Measurements from ENCODE around the gene FN1.

GRCh38 chr2:215420276-215420957 is 15.5 kb downstream of the FN1 start:
- RRBS: no CpG with 5 or more reads among the region's 10 CpGs

DNA sequence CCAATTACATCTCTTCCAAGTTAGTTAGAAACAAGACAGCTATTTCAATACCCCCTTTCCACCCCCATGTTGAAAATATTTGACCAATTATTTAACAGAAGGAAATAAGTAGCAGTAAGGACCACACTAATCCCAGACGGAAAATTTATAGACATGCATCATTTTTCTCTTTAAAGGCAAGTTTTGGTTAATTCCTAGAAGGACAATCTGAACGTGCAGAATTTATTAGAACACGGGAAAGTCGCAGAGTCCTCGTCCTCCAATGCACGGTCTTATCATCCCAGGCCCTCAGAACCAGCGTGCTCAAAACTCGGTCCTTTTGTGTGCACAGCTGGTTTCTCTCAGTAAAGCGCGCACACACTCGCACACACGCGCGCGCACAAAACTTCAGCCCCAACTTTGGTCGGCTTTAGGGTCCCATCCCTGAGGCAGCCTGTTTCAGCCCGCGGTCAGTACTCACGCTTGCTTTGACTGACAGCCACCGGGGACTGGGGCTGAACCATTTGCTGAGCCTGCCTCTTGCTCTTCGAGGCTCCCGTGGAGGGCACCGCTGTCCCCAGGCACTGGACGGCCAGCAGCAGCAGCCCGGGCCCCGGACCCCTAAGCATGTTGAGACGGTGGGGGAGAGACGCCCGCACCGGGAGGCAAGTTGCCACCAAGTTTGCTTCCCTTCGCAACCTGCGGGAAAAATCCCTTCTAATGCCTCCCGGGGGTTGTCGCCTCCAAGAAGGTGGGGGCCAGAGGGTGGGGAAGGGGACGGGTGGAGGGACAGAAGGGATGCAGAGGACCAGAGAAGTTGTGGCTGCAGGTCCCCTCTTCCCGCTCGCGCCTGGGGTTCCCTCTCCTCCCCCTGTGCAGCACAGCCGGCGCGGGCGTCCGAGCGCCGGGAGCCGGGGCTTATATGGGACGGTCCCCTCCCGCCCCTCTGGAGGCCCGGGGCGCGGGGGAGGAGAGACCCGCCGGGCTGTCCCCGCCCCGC is at the start of gene FN1:
FN1 (minus strand) TSS at position 874 of the 979 bp plus-strand sequence.
- RRBS: 6% methylated on average over 12 of the region's 55 CpGs

GRCh38 chr2:215713322-215713917 is 277.6 kb upstream of the FN1 start:
- RRBS: no CpG with 5 or more reads among the region's 1 CpG

DNA sequence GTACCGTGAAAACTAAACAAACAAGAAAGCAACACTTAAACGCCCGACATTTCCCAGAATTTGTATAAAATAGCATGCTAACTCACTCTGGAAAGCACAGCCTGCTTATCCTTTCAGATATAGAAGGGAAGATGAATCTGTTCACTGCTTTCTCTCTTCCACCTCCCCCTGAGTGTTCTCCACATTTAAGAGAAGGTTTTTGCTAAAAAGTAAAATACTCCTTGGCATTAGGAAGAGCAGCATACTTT is 186.2 kb downstream of the MREG start:
- RRBS: no CpG with 5 or more reads among the region's 3 CpGs

- RRBS: no CpG with 5 or more reads among the region's 5 CpGs
Observed at GRCh38 chr2:215843369-215844023, 169.9 kb downstream of the MREG start.

- RRBS: no CpG with 5 or more reads among the region's 14 CpGs
Observed at GRCh38 chr2:216107650-216108294, 1.4 kb upstream of the XRCC5 start.

DNA sequence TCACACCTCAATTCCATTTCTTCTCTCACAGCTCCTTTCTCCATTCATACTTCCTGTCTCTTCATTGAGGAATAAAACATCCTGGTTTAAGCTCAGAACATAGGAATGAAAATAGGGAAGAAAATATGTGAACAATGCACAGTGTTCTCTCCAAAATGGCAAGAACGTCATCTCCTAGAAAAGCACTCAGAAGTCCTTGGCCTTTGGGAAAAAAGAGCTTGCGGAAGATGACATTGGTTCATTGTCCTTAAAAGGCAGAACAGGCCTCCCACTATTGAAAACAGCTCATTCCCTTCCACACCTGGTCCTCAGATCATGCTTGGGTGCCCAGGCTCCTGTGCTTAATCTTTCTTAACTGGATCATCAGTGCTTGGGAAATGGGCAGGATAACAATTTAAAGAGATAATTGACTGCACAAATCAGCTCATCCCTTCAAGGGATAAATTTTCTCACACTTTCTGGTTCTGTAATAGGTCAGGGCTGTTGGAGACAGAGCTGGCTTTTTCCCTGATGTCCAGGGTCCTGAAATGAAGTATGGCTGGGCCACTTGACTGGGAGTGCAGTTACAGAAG is 69.2 kb downstream of the MARCHF4 start:
- RRBS: no CpG with 5 or more reads among the region's 2 CpGs

- RRBS: no CpG with 5 or more reads among the region's 2 CpGs
Observed at GRCh38 chr2:216565555-216565927, 66.9 kb downstream of the RPL37A start.

GRCh38 chr2:216673264-216673985 is 21.9 kb downstream of the IGFBP5 start:
- RRBS: no CpG with 5 or more reads among the region's 13 CpGs

- RRBS: 2% methylated on average over 21 of the region's 69 CpGs
Observed at GRCh38 chr2:216693665-216694927, 1.3 kb downstream of the IGFBP5 start.

DNA sequence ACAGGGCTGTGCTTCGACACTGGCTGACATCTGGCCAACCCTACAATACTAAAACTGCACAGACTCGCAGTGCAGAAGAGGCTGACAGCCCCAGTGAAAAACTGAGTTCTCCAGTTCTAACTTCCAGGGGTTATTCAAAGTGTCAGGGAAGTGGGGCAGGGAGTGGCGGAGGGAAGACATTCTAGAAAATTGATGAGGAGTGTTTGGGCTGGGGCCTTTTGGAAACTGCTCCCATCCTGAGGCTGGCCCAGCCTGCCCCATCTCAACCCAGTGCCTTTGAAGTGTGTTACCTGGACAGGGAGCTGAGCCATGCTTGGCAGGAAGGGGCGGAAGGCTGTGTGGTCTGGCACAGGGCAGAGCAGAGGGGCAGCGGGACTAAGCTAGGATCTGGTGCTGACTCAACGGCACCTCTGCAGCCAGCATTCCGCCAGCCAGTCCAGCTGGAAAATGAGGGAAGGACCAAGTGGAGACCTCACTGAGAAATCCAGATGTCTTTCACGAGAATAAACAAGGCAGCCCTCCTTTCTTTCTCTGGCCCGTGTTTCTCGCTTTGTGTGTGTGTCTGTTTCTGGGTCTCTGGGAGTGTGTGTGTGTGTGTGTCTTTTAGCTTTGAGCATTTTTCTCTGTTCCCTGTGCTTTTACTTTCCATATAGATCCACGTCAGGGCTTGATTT is 15.5 kb upstream of the IGFBP5 start:
- RRBS: no CpG with 5 or more reads among the region's 11 CpGs

DNA sequence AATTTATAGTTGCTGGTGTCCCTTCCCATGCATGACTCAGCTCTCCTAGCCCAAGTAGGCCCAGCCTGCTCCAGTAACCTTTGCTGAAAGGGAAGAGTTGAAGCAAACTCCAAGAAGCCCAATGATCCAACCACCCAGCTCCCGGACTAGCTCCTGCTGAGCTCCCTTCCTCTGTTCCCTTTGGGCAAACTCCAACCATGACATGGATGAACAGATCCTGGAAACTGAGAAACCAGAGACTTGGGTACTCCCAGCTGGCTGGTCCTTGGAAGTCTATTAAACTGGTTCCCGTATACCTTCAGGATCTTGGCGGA is 59.6 kb downstream of the TNP1 start:
- RRBS: no CpG with 5 or more reads among the region's 3 CpGs

GRCh38 chr2:216880570-216881243 is 20.8 kb upstream of the TNP1 start:
- RRBS: no CpG with 5 or more reads among the region's 7 CpGs

GRCh38 chr2:217105693-217106179 is 245.9 kb upstream of the TNP1 start:
- RRBS: no CpG with 5 or more reads among the region's 3 CpGs

DNA sequence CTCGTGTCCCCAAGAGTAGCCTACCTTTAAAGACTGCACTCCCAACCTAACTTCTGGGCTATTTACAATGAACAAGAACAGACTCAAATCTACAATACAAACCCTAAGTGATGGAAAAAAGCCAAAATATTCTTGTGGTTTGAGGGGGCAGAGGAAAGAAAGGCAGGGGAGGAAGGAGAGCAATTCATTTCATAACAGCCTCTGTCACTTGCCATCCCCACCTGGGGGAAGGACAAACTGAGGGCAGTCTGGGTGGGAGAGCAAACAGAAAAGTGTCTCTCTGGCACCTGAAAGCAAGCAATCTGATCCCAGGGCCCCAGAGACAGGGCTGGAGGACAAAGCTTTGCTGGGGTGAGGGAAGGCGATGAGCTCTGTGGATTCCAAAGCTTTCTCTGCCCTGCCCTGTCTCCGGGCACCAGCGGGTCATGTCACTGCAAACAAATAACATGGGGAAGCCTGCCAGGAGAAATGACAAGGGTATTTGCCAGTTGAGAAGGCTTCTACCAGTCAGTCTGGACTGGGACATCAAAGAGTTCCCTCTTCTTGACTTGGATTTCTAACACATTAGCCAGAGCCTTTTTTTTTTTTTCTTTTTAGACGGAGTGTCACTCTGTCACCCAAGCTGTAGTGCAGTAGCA is 528.1 kb upstream of the TNP1 start:
- RRBS: no CpG with 5 or more reads among the region's 5 CpGs

- RRBS: no CpG with 5 or more reads among the region's 7 CpGs
Observed at GRCh38 chr2:217685072-217685646, 317.6 kb downstream of the TNS1 start.

GRCh38 chr2:217714218-217714820 is 288.5 kb downstream of the TNS1 start:
- RRBS: no CpG with 5 or more reads among the region's 13 CpGs

DNA sequence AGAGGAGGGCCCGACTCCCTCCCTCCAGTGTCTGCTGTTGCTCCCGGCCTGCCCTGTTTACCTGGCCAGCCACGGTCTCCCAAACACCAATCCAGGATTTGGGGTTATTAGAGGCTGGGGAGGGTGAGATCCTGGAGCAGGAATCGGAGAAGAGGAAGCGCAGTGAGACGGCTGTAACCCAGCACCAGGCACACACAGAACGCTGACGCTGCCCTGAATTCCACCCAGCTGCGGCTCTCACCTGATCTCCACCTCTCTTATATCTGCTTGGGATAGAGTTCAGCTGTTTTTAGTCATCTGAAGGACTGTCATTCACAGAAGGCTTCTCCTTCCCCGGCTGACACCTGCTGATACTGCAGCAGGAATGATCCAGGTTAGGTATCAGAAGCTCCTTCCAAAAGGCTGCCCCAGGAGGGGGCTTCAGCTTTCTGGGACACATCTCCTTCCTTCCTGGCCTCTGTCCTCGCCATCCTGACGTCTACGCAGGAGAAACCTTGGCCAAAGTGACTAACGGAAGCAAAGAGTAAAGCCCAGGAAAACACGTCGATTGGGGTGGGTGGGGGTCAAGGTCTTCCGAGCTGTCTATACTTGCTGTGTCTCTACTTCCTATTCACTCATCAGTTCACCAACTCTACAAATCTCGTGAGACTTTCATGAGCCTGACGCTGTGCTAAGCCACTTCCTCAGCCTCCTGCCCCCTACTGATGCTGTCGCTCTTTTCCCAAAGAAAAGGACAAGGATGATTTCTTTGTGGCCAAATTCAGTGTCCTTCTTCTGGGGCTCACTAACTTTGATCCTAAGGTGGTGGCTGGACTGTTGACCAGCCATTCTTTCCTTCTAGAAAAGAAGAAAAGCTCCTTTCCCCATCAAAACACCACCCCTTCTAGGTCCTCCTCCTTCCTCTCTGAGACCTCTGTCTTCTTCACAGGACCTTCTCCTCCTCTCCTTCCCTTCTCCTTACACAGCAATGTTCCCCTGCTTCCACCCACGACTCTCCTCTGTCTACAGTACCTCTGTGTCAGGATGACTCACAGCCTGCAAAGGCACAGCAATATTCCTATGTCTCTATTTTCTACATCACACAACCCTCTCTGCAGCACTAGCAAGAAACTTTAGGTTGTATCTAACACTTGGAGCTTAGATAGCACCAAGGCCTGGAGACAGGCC is 212.6 kb downstream of the TNS1 start:
- RRBS: 48% methylated on average over 2 of the region's 21 CpGs

GRCh38 chr2:217798773-217799630 is 203.8 kb downstream of the TNS1 start:
- RRBS: 95% methylated on average over 4 of the region's 14 CpGs

GRCh38 chr2:217824768-217825788 is 177.7 kb downstream of the TNS1 start:
- RRBS: no CpG with 5 or more reads among the region's 10 CpGs